Placental pericyte (primary cell): ENCODE measurements around the gene CHAF1B.

DNA sequence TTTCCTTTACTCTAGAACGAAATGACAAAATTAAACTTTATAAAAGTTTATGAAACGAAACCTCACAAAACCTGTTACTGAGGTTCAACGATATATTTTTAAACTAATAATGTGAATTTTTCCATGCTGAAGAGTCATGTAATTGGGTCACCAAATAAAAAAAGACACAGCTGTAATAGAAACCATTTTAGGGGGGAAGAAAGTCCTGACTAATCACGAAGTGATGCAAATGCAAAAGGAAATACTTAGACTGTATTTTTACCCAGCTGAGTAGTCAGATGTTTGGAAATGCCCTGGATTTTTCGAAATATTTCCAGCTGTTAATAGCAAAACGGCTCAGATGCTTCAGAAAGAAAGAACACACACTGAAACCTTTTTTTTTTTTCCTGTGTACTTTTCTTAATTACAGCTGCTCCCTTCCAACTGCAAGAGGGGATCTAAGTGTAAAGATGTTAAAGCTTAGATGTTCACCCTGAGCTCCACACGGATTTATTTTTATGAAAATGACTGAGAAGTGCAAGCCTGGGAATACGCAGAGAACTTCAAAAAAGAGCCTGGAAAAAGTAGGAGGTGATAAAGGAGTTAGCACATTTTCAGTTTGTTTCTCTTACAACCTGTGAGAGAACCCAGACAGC is 210.2 kb downstream of the SETD4 start:
- CAGE, long polyA plus RNA = no peak

DNA sequence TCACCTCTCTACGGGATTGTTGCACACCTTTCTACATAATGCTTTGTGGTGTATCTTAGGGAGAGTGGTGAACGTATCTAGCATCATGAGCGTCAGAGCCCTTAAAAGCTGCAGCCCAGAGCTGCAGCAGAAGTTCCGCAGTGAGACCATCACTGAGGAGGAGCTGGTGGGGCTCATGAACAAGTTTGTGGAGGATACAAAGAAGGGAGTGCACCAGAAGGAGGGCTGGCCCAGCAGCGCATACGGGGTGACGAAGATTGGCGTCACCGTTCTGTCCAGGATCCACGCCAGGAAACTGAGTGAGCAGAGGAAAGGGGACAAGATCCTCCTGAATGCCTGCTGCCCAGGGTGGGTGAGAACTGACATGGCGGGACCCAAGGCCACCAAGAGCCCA is 2.6 kb downstream of the CBR1 start:
- CAGE, long polyA plus RNA = no peak

DNA sequence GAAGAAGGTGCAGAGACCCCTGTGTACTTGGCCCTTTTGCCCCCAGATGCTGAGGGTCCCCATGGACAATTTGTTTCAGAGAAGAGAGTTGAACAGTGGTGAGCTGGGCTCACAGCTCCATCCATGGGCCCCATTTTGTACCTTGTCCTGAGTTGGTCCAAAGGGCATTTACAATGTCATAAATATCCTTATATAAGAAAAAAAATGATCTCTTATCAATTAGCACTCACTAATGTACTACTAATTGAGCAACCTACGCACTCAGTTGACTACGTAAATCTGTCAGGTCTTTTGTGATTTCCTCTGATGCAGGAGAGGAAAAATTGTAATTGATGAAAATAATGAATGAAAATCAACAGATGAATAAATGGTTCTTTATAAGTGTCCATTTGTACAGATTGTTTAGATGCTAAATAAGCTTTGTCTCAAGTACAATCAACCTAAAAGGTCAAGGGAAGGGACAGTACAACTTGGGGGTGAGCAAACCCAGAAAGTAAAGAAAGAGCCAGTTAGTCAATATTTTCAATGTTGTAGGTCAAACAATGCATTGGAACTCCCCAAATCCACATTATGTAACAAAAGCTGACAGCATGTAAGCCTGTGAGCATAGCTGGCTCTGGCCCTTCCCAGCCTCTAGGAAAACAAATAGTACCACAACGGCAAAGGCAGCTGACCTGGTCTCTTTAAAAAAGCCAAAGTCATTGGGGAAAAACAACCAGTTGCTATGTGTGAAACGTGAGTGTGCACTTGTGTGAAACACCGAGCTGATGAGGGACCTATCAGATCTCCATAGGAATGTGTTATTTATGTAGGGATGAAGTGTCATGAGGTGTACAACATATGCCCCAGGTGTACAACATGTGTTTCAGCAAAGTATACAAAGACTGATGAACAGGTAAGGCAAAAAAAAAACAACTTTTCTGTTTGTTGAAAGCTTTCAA is 3.2 kb downstream of the CBR1 start:
- CAGE, long polyA plus RNA = no peak

DNA sequence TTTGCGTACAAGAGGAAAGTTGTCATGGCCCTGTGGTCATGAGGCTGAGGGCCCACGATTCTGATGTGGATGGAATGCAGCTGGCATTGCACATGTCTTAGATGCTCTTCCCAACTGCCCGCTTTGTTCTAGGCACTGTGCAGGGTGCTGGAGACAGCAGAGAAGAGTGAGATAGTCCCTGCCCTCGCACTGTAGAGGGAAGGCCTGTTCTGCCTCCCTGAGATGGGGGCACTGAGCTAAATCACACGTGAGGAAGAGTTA is 40.7 kb downstream of the DOP1B start:
- CAGE, long polyA plus RNA = no peak

DNA sequence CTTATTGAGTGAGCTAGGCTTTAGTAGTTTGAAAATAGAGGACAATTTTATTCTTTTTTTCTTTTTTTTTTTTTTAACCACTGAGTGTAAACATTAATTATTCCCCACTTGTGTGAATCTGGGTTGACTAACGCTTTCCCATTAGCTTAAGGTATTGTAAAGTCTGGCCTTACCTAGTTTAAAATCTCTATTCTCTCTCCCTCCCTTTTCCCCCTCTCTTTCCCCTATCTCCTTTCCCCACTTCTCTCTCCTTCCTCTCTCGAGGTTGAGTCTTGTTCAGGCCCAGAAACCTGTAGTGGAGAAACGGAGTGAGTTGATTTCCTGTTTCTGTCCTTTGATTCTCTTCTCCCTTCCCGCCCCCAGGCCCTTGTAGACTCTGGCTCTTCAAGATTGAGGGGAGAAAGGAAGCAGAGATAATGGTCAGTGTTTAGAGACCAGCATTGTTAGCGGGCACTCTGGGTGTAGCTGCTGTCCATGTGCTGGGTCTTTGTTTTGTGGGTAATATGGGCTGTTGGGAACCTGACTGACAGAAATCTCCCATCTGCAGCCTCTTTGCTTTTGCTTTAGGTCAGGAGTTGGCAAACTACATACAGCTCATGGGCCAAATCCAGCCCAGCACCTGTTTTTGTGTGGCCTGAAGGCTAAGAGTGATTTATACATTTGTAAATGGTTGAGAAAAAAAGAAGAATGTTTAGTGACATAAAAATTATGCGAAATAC is 1.6 kb downstream of the MORC3 start:
- CAGE, long polyA plus RNA = no peak

DNA sequence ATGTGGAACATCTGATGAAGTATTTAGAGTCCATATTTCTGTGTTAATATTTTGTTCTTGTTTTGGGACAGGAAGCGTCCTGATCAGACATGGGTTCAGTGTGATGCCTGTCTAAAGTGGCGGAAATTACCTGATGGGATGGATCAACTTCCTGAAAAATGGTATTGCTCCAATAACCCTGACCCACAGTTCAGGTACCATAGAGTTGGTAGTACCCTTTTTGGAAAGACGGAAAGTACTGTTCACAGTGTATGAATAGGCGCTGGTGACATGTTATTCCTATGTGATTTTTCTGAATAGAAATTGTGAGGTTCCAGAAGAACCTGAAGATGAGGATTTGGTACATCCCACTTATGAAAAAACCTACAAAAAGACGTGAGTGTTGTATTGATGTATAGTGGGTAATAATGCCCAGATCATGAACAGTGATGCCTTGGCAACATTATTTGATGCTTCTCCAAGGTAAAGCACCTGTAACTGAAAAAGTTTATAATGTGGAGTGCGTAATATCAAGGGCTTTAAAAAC is 25.2 kb upstream of the CHAF1B start:
- CAGE, long polyA plus RNA = no peak

GRCh38 chr21:36384976-36385910 is at the start of gene CHAF1B:
TSS of gene CHAF1B (plus strand) at chr21:36385392.
- CAGE, long polyA plus RNA = no peak

DNA sequence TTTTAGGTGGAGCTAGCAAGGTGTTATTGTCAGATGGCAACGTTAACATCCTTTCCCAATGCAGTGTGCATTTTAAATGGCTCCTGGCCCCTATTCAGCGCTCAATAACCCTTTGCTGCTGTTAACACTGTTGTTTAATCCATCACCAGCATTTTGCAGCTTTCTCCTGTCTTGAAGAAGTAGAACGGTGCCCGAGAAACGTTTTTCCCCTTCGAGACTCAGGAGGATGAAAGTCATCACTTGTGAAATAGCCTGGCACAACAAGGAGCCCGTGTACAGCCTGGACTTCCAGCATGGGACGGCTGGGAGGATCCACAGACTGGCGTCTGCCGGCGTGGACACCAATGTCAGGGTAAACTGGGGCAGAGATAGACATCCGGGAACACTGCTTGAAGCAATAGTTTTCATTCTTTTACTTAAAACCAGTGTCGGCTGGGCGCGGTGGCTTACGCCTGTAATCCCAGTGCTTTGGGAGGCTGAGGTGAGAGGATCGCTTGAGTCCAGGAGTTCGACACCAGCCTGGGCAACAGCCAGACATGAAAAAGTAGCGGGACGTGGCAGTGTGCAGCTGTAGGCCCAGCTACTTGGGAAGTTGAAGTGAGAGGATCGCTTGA is 826 bp downstream of the CHAF1B start:
- CAGE, long polyA plus RNA = no peak

- CAGE, long polyA plus RNA = no peak
Observed at GRCh38 chr21:36422201-36422819, 37.1 kb downstream of the CHAF1B start.

GRCh38 chr21:36499492-36500413 is 19.8 kb upstream of the CLDN14 start:
- CAGE, long polyA plus RNA = no peak

DNA sequence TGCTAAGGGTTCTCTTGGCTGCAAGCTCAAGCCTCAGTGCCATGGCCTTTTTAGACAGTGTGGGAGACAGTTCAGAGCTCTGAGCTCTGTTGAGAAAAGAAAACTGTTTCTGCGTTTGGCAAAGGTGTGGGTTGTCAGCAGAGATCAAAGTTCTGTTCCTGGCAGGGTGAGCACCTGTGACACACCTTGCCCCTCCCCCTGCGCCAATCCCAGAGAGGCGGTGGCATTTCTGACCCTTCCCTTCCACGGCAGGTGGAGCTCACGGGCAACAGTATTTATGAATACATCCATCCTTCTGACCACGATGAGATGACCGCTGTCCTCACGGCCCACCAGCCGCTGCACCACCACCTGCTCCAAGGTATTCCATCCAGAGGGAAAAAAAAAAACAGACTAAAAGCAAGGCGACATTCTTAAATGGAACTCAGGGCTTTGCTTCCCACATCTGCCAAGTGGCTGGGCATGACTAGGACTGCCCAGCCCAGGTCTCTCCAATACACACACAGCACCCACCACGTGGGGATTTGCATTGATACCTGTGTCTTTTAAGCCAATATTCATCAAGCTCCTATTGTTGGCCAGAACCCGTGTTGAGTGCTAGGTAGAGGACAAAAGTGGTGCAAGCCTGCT is 20.8 kb downstream of the SIM2 start:
- CAGE, long polyA plus RNA = no peak

GRCh38 chr21:36994518-36995230 is 11.8 kb upstream of the RIPPLY3 start:
- CAGE, long polyA plus RNA = no peak

- CAGE, long polyA plus RNA = no peak
Observed at GRCh38 chr21:37060077-37060835, 12.6 kb downstream of the PIGP start.

- CAGE, long polyA plus RNA = no peak
Observed at GRCh38 chr21:37105275-37105776, 32.3 kb downstream of the TTC3 start.

DNA sequence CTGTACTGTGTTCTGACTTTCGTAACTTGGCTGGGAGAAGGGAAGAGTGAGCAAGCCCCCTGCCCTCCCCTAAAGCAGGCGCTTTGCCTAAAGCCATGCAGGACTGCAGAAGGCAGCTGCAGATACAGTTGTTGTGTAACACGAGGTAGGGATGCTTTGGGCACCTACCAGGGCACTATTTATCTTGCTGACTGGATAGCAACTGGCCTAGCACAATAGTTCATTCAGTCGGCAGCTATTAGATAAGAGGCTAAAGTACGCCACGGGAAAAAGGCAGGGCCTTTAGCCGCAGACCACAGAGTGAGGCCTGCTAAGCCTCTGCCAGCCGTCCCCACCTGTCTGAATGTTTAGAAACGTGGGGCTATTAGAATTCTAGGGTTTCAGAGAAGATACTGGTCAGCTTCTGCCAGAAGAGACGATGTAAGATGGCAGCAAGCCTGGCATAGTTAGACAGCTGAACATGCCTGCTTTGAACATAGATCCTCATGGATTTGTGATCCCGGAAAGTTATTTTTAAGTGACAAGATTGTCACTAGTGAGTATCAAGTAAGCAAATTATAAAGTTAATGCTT is 81.0 kb downstream of the TTC3 start:
- CAGE, long polyA plus RNA = no peak

DNA sequence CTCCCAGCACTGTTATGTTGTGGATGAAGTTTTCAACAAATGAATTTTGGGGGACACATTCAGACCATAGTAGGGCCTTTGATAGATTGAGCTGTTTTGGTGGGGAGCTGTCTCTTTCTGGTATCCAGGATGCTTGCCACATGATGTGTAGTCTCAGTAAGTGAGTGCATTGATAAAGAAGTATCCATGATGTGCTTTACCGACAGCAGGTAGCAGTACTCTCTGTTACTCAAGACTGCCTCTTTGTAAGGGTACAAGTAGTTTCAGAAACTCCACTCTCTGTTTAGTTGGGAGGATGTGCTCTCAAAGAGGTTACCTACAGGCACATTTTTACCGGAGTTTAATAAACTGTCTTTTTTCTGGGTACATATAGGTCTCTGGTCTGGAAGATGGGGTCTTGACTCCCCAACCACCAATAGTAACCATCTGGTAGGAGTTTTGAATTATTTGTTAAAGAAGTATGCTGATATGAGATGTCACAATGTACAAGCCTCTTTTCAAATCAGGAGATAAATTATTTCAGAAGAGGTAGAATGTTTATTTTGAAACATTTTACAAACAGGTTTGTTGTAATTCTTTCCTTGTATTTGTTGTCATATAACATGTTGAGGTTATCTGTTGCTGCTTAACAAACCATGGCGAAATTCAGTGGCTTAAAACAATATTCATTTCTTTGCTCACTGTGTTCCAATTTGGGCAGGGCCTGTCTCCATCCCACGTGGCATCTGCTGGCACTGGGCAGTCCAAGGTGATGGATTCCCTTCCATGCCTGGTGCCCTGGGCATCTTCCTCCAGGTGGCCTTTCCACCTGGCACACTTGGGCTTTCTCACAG is 26.7 kb downstream of the DYRK1A start:
- CAGE, long polyA plus RNA = no peak

DNA sequence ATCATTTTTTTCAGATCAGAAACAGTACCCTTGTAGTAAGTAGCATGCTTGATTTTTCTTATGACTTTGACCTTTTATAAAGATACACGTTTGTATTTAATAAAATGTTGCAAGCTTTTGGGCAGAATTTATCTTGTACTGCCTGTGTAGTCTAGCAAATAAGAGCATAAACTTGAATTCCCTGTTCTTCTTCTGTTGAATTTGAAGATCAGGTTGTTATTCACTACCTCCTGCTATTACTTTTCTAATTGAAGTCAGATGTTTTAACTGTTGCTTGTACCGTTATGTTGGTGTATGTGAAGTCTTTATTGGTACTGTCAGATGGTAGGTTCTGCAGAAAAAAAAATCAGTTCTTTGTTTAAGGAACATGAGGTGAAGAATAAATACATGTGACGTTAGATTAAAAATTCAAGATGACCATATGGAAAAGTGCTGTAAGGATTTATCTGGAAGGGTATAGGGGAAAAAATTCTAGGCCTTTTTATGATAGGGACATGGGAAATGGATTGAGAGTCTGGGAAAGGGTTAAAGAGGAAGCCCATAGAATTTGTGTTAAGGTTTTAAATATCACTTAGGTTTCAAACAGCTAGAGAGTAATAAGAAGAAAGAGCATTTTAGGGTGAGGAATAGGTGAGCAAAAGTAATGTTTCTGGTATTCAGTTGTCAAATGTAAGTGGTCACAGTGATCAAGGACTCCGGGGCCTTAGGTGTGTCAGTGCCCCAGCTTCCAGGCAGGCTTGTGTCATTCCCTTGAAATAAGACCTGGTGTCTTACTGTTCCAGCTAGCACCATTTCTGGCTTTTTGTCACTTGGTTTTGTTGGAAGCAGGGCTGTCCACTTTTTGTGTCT is 69.3 kb downstream of the DYRK1A start:
- CAGE, long polyA plus RNA = no peak

GRCh38 chr21:37451412-37451855 is 84.9 kb downstream of the DYRK1A start:
- CAGE, long polyA plus RNA = no peak

GRCh38 chr21:37658605-37659587 is 257.4 kb downstream of the KCNJ6 start:
- CAGE, long polyA plus RNA = no peak

GRCh38 chr21:37829542-37829815 is 86.8 kb downstream of the KCNJ6 start:
- CAGE, long polyA plus RNA = no peak